Cardiac septum (tissue), 1 donor: Measurements from ENCODE around the genes FXN and PTAR1.

DNA sequence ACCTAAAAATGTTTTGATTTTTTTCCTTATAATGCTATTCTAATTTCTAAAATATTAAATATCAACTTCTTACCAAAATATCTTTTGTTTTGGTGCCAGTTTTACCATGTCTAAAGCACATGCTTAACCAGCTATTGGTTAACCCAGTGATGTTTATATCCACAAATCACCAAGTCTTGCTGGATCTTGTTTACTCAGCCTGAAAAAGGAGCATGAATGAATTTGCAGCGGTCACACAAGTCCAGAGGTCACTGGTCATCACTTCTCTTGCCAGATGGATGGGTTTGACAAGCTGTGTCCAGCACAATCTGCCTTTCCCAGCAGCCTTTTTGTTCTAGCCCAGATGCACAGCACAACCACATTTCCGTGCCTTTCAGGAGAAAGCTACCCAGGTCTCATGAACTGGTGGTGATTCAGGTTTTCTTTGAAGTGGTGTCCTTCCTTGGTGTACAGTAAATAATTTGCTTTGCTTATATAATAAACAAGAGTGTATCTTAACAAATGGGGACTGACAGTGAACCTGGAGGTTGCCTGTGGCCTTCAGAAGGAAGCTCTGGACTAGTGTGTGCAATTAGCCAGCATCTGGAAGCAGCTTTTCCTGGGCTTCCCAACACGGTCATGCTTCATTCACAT lies 32.1 kb downstream of the TMEM252 start:
- PRO-cap = no peak

DNA sequence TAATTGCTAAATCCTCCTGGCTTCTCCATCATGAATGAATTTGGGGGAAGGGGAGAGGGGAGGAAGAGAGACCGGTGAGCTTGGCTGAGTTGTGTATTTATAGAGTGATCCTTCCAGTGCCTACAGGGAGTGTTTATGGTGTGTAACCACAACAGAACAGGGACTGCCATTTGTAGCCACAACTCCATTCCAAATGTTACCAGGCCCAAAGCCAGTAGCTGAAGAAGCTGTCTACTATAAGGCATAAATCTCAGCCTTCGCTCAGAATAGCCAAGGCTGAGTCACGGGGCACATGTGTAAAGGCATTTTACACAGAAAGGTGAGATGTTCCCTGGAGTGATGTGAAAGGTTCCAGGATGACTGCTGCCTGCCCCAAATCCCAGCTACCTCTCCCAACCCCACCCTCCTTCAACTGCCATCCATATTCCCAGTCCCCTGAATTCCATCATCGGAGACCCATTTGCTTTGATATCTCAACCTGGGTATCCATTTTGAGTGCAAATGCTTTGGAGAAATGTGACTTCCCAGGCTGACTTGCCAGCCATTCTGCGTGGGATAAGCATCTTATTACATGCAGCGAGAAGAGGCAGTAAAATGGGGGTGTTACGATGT lies 2.4 kb downstream of the TMEM252 start:
- PRO-cap = bidirectional peak, plus-strand start at position 334 of the sequence, minus-strand start at position 106 of the sequence

- PRO-cap = no peak
These were observed 5.9 kb upstream of the TMEM252 start for GRCh38 chr9:68546501-68547063.

GRCh38 chr9:68560146-68560530 lies 19.5 kb upstream of the TMEM252 start:
- PRO-cap = no peak

DNA sequence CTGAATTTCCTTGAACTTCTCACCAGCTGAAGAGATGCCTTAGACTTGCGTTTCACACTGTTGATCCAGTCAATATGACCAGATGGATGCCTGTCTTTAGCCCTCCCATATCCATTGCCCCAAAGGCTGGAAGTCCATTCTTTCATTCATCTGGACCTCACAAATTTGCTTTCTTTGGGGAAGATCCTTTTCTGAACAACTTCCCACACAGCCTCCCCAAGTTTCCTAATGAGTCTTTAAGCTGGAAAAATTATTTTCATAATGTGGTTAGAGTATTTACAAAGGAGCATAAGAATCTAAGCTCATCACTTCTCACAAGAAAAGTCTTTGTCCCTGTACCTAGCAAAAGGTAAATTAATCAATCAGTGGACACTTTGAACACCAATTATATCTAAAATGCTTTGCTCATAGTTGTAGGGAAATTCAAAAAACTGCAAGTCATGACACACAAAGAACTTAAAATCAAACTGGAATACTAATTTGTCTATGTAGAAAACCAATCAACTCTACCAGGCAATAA lies 98.4 kb downstream of the PABIR1 start:
- PRO-cap = no peak

DNA sequence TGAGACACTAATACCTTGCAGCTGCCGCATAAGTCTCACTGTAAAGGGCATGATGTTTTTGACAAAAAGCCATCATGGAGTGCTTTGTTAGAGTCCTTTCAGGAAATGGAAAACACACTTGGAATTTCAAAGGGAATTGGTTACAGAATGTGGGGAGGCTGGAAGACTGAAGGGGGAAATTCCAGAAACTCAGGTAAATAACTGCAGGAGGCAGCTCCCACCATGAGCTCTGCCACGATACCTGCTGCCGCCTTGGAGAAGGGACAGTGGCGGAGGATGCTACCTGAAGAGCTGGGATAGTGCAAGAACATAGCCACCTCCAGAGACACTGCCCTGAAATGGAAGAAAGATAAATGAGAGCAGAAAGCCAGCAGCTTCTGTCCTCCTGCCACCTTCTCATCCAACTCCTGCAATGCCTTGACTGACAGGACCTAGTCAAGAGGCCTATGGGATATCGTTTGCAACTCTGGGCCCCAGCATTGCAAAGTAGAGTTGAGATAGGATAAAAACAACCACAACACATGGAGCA lies 66.8 kb downstream of the PRKACG start:
- PRO-cap = no peak

DNA sequence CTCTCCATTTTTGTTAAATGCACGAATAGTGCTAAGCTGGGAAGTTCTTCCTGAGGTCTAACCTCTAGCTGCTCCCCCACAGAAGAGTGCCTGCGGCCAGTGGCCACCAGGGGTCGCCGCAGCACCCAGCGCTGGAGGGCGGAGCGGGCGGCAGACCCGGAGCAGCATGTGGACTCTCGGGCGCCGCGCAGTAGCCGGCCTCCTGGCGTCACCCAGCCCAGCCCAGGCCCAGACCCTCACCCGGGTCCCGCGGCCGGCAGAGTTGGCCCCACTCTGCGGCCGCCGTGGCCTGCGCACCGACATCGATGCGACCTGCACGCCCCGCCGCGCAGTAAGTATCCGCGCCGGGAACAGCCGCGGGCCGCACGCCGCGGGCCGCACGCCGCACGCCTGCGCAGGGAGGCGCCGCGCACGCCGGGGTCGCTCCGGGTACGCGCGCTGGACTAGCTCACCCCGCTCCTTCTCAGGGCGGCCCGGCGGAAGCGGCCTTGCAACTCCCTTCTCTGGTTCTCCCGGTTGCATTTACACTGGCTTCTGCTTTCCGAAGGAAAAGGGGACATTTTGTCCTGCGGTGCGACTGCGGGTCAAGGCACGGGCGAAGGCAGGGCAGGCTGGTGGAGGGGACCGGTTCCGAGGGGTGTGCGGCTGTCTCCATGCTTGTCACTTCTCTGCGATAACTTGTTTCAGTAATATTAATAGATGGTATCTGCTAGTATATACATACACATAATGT lies at the start of gene FXN:
Gene FXN (plus strand): TSS at position 136 of the 733 bp plus-strand sequence.
- PRO-cap = unidirectional peak, plus-strand start at position 136 of the sequence; bidirectional peak, plus-strand start at position 428 of the sequence, minus-strand start at position 388 of the sequence; unidirectional peak, minus-strand start at position 670 of the sequence

GRCh38 chr9:69085899-69086464 lies 50.4 kb downstream of the FXN start:
- PRO-cap = no peak

DNA sequence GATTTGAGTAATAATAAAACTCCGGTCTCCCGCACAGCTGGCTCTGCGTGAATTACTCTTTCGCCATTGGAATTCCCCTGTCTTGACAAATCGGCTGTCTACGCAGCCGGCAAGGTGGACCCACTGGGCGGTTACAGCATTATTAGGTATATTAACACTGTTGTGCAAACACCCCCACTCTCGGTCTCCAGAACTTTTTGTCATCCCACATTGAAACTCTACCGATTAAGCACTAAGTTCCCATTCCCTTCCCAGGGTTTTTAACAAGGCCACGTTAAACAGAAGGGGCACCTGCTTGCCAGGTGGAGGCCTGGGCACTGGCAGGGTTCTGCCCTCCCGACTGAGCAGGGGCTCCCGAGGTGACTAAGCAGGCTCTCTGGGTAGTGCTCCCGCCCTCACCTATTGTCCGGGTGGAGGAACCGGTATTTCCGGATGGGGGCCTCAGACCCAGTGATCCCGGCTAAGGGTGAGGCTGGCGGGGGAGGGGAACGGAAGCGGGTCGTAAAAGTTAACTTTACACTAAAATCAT lies 53.6 kb upstream of the TJP2 start:
- PRO-cap = no peak

DNA sequence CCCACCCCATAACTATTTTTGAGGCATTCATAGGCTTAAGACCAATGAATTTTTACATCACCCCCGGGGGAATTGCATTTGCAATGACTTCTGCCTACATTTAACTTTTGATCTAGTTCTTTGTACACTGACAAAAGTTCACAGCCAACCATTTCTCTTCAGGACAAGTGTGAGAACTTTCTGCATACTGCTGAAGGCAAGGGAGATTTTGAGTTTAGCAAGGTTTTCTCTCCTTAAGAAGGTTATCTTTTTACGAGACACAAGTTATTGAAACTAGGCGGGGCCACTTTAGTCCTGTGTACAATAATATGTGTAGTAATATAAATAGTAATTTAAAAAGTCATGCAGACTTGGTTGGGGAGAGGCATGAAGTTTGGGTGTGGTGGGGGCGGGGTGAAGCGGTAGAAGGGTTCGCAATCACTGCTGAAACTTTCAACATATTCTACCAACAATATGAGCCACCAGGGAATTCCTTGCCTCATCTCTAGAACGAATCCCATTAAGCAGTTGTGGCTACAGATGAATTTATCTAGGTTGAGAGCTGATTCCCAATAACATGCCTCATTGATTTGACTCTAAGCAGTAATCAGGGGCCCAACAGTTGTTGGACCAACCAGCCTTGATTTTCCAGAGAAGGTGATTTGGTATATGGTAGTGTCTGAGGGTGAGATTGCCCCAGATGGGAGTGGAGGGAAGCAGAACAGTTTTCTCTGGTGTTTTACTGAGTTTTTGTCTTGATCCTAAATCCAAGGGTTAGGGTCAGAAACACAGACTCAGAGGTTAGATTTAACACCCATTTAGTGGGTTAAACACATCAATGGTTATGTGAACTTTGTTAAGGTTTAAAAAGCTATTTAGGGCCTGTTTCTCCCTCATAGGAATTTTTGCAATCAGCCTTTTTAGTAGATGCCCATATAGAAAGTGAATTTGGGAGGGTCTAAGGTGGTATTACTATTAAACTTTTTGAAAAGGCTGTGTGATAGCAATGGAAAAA lies 2.8 kb downstream of the TJP2 start:
- PRO-cap = no peak

DNA sequence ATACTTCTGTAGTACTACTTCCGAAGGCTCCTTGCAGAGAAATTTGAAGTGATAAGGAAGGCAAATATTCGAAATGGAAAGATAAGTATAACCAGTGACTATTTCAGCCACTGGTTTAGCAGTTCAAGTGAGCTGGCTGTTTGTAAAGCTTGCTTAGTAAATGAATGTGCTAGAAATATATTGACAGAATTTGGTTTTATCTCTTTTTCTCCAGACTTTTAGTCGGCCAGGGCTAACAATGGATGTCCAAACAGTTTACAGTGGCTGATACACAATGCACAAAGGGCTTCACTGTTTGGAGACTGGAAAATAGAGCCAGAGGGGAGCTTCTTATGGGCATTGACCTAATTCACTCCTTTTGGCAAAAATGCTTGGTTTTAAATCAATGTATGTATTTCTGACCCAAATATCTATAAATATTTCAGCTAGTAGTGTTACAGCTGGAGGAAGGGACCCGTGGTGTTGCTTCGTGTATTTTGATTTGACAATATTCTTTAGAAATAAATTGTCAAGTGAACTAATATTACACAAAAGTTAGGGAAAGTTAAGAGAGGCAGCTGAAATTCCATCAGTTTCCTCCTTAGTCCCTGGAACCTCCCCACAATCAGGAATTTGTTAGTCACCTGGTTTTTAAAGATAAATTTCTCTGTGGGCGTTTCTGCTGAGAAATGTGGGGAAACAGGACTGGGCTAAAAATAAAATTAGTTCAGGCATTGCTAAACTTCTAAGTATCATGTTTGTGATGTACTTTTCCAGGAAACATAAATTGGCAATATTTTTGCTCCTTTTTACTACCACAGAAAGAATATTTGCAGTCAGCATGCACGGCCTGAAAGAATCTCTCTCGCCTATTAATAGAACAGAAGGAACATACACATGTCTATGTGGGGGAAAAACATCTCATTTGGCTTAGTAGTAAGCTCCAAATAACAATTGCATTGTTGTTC lies 12.5 kb downstream of the TJP2 start:
- PRO-cap = unidirectional peak, minus-strand start at position 605 of the sequence; bidirectional peak, plus-strand start outside the sequence, minus-strand start at position 842 of the sequence

DNA sequence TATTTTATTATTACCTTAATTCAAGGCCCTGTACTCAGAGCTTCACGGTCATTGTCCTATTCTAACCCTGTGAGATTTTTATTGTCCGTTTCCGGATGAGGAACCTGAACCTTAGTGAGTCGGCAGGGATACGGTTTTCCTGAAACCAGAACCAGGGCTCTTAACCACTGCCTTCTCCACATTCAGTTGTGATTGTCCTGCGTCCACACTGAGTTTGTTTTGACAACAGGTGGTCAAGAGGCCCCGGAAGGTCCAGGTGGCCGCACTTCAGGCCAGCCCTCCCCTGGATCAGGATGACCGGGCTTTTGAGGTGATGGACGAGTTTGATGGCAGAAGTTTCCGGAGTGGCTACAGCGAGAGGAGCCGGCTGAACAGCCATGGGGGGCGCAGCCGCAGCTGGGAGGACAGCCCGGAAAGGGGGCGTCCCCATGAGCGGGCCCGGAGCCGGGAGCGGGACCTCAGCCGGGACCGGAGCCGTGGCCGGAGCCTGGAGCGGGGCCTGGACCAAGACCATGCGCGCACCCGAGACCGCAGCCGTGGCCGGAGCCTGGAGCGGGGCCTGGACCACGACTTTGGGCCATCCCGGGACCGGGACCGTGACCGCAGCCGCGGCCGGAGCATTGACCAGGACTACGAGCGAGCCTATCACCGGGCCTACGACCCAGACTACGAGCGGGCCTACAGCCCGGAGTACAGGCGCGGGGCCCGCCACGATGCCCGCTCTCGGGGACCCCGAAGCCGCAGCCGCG lies 46.8 kb downstream of the TJP2 start:
- PRO-cap = no peak

- PRO-cap = no peak
These were observed 73.9 kb upstream of the ENTREP1 start for GRCh38 chr9:69250986-69251586.

DNA sequence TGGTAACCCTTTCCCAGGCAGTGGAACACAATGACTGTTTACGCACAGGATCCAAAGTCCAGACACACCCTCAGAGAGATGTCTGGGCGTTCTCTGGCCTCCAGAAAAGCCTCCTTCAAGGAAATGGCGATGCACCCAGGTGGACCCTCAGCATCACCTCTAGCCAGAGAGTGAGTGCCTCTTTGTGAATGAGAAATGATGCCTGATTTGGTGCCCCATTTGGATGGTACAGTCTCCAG lies 145.5 kb downstream of the ENTREP1 start:
- PRO-cap = no peak

- PRO-cap = bidirectional peak, plus-strand start at chr9:69759676, minus-strand start at chr9:69759544; bidirectional peak, plus-strand start at chr9:69759735, minus-strand start at chr9:69759723; bidirectional peak, plus-strand start at chr9:69760095, minus-strand start at chr9:69759932
These were observed at the start of gene PTAR1 for GRCh38 chr9:69759324-69760597. PTAR1 (minus strand) TSS chr9:69760011.

- PRO-cap = no peak
These were observed 46.6 kb downstream of the CFAP95 start for GRCh38 chr9:69867250-69867663.

DNA sequence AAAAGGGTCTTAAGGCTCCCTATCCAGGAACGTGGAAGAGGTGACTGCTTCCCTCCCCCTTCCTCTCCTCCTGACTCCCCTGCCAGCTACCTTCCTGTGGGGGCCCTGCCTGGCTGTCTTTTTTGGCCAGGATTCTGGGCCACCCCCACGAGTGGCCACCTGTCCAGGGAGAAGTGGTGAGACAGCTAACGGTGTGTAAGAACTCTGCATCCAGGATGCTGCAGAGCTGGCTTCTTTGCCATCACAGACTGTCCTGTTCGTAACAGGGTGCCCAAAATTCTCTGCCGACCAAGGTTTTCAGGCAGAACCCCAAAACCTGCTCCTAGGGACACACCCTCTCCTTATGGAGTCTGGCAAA lies 6.6 kb upstream of the KLF9 start:
- PRO-cap = no peak

DNA sequence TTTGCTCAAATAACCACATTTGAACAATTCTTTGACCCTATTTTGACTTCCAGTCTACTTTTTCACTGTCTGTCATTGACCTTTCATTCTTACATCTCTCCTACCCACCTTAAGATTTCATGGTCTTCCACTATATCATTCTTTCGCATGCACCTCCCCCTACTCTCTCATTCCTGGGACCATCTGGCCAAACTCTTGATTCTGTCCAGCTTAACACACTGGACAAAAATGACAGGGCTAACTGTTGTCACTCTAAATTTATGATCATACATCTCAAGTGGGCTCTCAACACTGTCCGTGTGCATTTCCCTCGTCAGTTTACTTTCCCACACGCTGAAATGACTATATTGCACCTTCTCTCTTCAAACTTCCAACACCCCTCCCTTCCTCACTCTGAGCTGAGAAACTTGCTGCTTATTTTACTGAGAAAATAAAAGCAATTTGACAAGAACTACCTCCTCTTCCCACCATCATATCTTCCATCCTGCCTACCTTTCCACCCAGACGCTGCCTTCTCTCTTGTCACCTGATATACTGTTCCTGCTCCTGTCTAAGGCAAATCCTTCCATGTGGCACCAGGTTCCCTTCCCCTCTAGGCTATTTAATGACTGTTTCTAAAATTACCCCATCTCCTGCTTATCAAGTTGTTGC lies 8.0 kb upstream of the KLF9 start:
- PRO-cap = no peak

DNA sequence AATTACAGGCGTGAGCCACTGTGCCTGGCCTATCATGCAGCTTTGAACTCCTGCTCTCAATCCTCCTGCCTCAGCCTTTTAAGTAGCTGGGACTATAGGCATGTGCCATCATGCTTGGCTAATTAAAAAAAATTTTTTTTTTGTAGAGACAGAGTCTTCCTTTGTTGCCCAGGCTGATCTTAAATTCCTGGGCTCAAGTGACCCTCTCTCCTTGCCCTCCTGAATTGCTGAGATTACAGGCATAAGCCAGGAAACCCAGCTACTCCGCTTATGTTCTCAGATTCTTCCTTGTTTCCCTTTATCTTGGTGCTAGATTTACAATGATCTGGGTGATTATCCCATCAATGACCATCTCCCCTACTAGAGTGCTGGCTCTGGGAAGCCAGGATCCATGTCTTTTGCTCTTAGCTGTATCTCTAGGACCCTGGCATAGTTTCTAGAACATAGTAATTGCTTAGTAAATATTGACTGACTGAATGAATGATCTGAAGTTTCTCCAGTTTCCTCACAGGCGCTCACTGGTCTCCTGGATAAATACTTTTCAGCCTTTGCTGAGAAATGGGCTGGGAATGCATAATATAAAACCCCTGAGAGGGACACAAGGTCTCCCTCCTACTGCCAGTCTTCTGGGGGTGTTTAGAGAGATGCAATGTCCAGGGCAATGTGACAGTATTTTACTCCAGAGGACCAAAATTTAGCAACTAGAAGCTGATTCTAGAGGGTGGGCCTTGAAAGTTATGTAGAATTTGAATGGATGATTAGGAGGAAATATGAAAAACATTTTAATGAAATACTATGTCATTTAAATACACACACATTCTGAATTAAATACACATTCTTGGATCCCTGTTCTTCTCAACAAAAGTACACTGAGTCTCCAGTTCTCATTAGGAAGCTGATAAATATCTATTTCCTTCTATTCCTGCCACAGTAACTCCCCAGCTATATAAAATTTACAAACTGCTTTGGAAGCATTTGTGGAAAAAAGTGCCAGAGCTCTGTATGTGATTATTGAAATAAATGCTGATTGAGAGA lies 60.0 kb upstream of the KLF9 start:
- PRO-cap = no peak

- PRO-cap = no peak
These were observed 70.9 kb upstream of the KLF9 start for GRCh38 chr9:70485236-70485806.